BJ (cell line): ENCODE results near the gene NAXD.

- CAGE, long polyA plus RNA: no peak
- RRBS: no CpG with 5 or more reads among the region's 10 CpGs
Observed at GRCh38 chr13:110611161-110611582, 4.2 kb upstream of the NAXD start.

DNA sequence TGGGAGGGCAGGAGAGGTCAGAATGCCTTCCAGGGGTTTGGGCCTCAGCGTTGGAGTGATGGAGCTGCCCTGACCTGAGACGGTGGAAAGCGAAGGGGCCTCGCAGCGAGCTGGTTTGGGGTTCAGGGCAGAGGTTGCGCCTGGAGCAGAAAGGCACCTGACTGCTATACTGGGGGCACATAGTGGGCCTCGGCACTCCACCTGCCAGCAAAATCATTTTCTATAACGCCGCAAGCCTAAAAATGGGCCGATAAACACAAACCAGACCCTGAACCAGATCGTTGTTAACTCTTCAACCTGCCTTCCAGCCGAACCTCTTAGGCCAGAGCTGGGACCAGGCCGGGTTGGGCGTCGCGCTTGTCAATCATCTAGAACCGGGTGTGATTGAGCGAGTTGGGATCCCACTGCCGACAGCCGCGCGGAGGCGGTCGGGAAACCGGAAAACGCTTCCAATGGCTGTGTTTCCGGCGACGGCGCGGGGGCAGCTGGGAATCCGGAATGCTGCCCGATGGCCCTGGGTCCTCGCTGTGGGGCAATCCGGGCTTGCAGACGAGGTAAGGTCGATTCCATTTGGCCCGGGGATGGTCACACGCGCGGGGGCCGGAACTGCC is at the start of gene NAXD:
Gene NAXD (plus strand): TSS at position 452 of the 611 bp plus-strand sequence.
- CAGE, long polyA plus RNA: start-site peak on the plus strand centred at position 510 of the sequence, 74 bp wide, 347 and 145 reads in 2 replicates
- RRBS: 2% methylated on average over 13 of the region's 42 CpGs

- CAGE, long polyA plus RNA: no peak
- RRBS: no CpG with 5 or more reads among the region's 13 CpGs
Observed at GRCh38 chr13:110643975-110644747, 28.8 kb downstream of the NAXD start.

DNA sequence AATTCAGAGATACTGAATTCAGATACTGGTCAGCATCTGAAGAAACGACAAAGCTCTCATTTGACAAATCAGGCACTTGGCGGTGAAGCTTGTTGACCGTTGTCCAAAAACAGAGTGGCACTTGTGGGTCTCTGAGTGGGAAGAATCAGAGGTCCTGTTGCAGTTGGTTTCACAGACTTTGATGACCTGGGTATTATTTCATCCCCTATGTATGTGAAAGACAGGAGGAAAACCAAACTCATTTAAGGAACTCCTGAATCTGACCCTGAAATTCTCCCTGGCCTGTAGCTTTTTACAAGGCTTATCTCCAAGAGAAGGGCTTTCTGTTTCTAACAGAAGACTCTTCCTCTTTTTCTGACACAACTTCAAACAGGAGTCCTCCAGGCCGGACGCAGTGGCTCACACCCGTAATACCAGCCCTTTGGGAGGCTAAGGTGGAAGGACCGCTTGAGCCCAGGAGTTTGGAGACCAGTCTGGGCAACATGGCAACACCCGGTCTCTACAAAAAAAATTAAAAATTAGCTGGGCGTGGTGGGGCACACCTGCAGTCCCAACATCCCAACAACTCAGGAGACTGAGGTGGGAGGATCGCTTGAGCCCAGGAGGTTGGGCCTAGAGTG is 42.0 kb downstream of the CARS2 start:
- CAGE, long polyA plus RNA: no peak
- RRBS: no CpG with 5 or more reads among the region's 10 CpGs

DNA sequence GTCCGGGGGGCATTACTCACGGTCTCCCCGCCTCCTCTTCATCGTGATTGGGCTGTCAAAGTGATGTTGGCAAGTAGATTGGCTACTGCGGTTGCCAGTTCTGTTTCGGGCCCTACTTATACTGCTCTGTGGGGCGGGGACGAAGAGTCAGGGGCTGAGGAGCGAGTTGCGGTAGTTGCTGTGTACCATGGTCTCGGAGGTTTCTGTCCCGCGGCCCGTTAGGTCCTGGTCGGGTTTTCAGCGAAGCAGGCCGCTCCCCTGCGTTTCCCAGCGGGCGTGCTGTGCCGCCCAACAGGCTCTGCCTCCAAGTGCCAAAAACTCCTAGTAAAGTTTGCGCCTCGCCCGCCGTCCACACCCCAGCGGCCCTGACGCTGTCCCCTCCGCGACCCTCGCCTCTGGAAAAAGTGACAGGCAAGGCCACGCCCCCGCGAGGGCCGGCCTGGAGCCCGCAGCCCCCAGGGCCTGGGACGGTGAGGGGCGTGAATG is 340 bp upstream of the ING1 start:
- CAGE, long polyA plus RNA: no peak
- RRBS: under 1% methylated on average over 4 of the region's 37 CpGs

GRCh38 chr13:110714855-110715709 is 1.6 kb downstream of the ING1 start:
- CAGE, long polyA plus RNA: no peak
- RRBS: 1% methylated on average over 12 of the region's 65 CpGs

DNA sequence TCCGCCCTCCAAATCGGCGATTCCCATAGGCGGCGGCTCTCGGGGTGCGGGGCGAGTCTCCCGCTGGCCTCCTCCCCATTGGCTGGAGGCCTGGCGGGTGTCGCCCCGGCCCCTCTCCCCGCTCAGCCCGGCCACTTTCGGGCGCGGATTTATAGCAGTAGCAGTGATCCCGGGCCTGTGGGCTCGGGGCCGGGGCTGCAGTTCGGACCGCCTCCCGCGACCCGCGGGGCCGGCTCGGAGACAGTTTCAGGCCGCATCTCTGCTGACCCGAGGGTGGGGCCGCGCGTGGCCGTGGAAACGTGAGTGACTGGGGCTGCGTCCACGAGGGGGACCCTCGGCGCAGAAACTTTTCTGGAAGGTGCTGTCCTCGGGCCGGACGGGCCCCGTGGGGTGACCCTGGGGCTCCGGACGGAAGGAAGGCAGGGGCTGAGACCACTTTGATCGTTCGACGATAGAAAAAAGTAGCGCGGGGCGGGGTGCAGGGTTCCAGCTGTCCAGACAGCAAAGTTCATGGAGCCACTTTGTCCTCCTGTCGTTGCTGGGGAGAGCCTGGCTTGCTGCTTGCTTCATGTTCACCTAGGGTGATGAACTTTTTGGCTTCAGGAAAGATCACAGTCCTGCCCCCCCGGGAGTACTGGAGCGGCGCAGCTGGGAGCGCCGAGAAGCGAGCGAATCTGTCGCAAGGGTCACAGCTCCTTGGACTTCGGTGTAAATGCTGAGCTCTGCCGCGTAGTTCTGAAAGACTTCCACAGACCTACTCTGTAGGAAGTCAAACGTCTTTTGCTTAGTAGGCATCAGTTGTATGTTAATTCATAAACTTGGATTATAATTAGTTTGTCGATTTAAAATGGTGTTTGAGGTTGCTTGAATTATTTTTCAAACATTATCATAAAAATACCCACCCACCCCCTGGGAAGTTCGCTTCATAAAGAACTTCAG is 2.5 kb downstream of the ING1 start:
- CAGE, long polyA plus RNA: no peak
- RRBS: 2% methylated on average over 12 of the region's 66 CpGs

DNA sequence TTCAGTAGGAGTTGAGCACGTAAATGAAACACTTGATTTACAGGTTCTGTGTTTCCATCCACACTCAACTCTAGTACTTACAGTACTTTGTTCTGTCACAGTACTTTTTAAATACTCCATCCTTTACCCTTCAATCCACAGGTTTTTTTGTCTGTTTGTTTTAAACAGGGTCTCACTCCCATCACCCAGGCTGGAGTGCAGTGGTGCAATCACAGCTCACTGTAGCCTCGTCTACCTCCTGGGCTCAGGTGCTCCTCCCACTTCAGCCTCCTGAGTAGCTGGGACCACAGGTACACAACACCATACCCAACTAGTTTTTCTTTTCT is 16.5 kb downstream of the ANKRD10 start:
- CAGE, long polyA plus RNA: no peak
- RRBS: no CpG with 5 or more reads among the region's 2 CpGs

- CAGE, long polyA plus RNA: no peak
- RRBS: no CpG with 5 or more reads among the region's 7 CpGs
Observed at GRCh38 chr13:110902885-110903764, 11.7 kb downstream of the ANKRD10 start.

DNA sequence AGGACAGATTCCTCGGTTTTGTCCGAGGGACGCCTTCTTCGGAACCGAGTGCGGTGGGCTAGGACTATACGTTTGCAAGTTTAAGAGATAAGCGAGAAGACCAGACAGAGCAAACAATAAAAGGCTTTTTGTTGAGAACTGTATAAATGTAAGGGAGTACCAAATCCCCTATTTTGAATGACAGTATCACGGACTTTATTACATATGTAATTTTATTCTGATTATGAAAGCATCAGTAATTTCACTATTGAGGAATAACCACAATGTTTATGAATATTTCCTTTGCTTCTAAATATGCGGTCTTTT is 1.1 kb upstream of the ANKRD10 start:
- CAGE, long polyA plus RNA: no peak
- RRBS: no CpG with 5 or more reads among the region's 10 CpGs

DNA sequence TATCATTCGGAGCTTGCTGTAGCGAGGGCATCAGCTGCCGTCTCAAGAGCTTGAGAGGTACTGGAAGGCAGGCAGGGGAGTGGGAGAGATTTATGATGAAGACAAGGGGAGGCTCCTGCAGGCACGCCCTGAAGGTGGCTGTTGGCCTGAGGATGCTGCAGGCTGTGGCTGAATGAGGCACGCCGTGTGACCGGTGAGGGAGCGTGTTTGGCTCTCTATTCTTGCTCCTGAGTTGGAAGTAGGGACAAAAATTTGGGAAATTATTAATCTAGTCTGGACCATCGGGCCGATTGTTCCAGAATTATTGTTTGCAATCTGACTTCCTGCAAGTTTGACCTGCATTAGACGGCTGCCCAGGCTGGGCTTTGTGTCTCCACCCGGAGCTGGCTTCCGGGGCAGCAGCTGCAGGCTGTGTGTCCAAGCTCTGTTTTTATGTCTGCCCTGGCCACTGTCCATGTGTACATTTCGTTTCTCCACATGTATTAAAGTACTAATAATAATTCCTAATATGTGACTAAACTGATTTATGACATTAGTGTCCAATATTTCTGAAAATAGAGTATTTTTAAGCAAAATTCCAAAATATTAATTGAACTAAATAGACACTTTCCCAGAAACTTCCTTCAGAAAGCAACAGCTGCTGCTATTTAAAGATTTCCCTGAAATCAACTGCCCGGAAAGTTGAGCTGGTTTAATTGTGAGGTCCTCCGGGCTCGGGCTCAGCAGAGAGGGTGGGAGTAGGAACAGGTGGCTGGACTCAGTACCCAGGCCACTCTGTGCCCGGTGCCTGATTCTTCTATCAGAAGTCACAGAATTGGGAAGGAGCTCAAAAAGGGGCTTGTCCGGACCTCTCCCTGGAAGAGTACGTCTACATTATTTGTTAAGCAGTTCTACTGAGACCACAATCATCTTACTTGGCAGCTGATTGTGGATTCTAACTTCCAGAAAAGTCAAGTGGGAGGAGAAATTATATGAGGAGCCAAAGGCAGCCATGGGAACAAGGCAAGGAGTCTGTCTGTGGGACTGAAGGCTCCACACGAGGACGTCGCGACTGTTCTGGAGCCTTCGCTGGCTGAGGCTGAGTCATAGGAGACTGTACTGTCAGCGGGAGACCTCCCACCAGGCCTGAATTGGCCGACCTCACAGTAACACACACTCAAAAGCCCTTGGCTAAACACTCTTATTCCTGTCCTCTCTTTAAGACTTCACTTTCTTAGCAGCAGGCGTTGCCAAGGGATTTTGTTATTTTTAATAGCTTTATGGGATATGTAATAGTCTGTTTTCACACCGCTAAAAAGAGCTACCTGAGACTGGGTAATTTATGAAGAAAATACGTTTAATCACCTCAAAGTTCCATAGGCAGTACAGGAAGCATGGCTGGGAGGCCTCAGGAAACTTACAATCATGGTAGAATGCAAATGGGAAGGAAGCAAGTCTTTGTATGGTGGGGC is 91.5 kb upstream of the ANKRD10 start:
- CAGE, long polyA plus RNA: no peak
- RRBS: 7% methylated on average over 4 of the region's 30 CpGs

GRCh38 chr13:111152632-111153064 is 37.5 kb downstream of the ARHGEF7 start:
- CAGE, long polyA plus RNA: no peak
- RRBS: no CpG with 5 or more reads among the region's 9 CpGs

GRCh38 chr13:111153807-111154334 is 38.8 kb downstream of the ARHGEF7 start:
- CAGE, long polyA plus RNA: no peak
- RRBS: under 1% methylated on average over 20 of the region's 55 CpGs

- CAGE, long polyA plus RNA: no peak
- RRBS: no CpG with 5 or more reads among the region's 25 CpGs
Observed at GRCh38 chr13:111204389-111205593, 89.7 kb downstream of the ARHGEF7 start.

- CAGE, long polyA plus RNA: no peak
- RRBS: no CpG with 5 or more reads among the region's 1 CpG
Observed at GRCh38 chr13:111453397-111453890, 133.0 kb downstream of the TEX29 start.

GRCh38 chr13:111844431-111844731 is 222.6 kb upstream of the SOX1 start:
- CAGE, long polyA plus RNA: no peak
- RRBS: no CpG with 5 or more reads among the region's 18 CpGs

GRCh38 chr13:111860167-111860744 is 206.7 kb upstream of the SOX1 start:
- CAGE, long polyA plus RNA: no peak
- RRBS: no CpG with 5 or more reads among the region's 3 CpGs

DNA sequence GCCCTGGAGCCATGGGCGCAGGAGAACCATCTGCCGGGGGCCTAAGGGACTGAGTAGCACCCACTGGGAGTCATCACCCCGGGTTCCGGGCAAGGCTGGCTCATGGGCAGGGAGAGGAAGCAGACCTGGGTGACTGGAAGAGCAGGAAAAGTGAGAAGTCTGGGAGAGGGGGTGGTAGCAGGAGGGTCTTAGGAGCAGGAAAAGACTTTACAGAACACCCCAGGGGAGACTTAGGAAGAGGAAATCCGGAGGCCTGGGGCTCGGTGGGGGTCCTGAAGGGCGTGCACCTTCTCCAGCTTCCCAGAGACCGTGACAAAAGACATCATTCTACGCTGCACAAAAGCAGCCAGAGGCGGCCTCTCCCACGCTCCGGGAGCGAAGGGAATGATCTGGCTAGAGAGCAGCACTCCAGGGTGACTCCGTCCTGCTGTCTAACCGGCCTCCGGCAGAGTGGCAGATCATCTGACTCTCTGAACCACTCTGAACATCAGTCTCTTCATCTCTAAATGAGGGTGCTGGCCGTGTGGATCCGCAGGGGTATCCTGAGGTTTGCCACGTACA is 172.9 kb upstream of the SOX1 start:
- CAGE, long polyA plus RNA: no peak
- RRBS: 43% methylated on average over 7 of the region's 19 CpGs

DNA sequence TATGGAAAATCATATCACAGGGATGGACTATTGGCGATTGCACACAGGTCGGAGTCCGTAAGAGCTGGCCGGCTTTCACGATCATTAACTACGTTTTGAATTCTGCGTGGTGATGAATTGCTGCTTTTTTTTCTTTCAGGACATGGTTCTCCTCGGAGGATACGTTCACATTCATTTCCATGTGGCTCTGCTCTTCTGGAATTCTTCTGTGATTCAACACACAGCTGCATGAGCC is 148.0 kb upstream of the SPACA7 start:
- CAGE, long polyA plus RNA: no peak
- RRBS: no CpG with 5 or more reads among the region's 9 CpGs

DNA sequence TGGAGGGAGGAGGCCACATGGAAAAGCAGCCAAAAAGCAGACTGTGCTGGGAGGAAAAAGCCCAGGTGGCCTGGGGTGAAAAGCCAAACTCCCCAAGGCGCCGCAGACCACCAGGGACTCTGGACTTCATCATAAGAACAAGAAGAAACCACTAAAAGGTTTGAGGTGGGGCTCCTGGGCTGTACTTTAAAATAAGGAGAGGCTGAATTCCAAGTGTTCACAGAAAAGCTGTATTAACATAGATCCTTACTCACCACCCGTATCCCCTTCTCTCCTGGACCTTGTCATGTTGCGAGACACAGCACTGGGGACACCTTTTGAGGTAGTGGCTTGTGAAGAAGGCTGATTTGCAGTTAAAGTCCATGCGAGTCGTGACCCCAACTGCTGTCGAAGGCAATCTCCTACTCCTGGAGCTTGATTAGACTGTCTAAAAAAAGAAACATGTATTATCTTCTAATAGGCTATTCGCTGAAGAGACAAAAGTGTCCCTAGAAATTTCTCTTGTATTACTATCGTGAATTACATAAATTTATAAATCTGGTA is 32.1 kb downstream of the TUBGCP3 start:
- CAGE, long polyA plus RNA: no peak
- RRBS: no CpG with 5 or more reads among the region's 9 CpGs